Breast epithelium (tissue), 2 donors: Measurements from ENCODE around the genes UNC5CL, TREML4 and FOXP4.

GRCh38 chr6:39685022-39685718 is 40.0 kb downstream of the KIF6 start:
- PRO-cap = no peak
- RAMPAGE, long total RNA, 2 experiments = no peak in any of the 2 experiments

- PRO-cap = no peak
- RAMPAGE, long total RNA, 2 experiments = no peak in any of the 2 experiments
These were observed 26.5 kb downstream of the DAAM2 start for GRCh38 chr6:39818723-39819073.

DNA sequence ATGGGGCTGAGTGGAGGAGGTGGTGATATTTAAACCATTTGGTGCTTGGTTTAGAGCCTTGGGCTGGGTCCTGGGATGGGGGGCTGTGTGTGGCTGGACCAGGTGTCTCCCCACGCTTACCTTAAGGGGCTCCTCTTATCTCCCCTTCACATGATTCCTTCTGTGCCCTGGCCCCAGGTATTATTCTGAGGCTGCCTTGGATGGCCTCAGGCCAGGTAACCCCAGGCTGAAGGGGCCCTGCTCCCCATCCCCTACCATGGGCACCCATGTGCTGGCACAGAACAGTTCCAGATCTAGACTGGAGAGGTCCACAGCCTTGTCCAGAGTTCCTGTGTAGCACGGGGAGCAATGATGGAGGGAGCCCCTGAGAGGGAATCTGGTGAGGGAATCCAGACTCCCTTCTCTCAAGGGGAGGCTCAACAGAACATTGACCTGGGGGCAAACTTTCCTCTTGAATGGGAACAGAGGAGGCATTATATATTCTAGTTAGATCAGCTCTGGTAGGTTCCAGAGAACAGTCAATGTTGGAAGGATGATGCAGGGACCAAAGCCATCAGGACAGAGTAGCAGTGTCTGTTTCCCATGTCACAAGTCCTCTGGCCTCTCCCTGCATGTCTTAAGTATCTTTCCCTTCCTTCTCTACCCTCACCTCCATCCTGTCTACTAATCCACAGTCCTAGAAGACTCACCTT is 32.0 kb downstream of the MOCS1 start:
- PRO-cap = no peak
- RAMPAGE, long total RNA, 2 experiments = no peak in any of the 2 experiments

DNA sequence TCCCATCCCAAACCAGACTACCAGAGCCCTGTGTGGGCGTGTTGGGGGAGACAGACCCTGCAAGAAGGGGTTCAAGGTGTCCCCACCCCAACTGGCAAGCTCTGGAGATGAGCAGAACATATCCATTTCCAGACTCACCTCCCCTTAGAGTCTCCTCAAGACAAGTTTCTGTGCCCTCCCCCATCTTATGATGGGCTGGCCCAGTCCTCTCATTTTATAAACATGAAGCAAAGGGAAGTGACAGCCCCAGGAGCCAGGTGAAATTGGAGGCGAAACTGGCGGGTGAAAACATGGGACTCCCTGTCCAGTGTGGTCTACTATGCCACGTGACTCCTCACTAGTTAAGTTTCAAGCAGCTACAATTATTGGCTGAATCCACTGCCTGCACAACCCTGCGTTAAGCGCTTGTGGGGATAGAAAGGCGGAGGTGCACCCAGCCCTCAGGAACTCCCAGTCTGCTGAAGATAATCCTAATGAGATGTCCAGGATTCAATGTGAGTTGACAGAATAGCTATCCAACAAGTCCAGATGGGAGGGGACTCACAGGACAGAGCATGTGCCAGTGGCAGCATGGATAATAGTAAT is 2.0 kb downstream of the MOCS1 start:
- PRO-cap = no peak
- RAMPAGE, long total RNA, 2 experiments = no peak in any of the 2 experiments

- PRO-cap = no peak
- RAMPAGE, long total RNA, 2 experiments = no peak in any of the 2 experiments
These were observed 13.4 kb upstream of the MOCS1 start for GRCh38 chr6:39947643-39948000.

DNA sequence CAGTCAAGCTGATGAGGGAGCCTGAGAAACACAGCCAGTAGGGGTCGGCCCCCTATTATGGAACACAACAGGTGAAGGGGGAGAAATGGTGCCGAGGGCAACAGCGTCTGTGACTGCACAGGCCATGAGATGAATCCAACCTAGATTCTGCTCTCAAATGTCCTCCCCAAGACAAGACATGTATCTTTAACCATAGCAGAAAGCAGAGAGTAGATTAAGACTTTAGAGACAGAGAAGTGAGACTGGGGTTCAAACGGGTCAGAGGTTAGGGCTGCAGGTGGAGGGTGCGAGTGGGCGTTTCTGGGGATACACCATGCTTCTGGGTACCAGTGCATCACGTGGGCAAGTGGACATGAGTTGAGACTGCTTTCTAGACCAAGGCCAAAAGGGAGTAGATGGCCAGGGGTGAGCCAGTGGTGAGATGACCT is 156.3 kb upstream of the LRFN2 start:
- PRO-cap = no peak
- RAMPAGE, long total RNA, 2 experiments = no peak in any of the 2 experiments

- PRO-cap = no peak
- RAMPAGE, long total RNA, 2 experiments = no peak in any of the 2 experiments
These were observed 35.1 kb downstream of the UNC5CL start for GRCh38 chr6:41003944-41004213.

- PRO-cap = no peak
- RAMPAGE, long total RNA, 2 experiments = no peak in any of the 2 experiments
These were observed at the start of gene UNC5CL for GRCh38 chr6:41039138-41039807. Gene UNC5CL, minus strand, starts transcription at chr6:41039221.

DNA sequence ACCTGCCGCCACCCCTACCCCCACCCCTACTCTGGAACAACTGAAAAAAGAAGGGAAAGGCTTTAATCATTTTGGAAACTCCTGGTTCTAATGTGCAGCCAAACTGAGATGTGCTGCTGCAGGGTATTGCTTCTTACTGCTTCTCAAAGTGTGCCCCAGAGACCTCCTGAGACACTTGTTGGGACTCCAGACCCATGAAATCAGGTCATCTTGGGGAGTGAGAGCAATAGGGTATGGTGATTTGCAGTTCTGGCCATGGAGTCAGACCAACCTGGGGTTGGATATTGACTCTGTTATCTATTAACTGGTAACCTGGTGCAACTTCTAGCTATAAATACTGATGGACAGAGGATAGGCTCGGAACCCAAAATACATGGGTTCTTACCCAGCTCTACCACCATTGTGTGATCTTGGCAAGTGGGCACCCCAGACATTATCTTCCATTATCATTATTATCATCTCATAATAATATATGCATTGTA is 3.8 kb downstream of the TSPO2 start:
- PRO-cap = no peak
- RAMPAGE, long total RNA, 2 experiments = no peak in any of the 2 experiments

GRCh38 chr6:41080443-41081238 is 7.9 kb downstream of the NFYA start:
- PRO-cap = no peak
- RAMPAGE, long total RNA, 2 experiments = no peak in any of the 2 experiments

DNA sequence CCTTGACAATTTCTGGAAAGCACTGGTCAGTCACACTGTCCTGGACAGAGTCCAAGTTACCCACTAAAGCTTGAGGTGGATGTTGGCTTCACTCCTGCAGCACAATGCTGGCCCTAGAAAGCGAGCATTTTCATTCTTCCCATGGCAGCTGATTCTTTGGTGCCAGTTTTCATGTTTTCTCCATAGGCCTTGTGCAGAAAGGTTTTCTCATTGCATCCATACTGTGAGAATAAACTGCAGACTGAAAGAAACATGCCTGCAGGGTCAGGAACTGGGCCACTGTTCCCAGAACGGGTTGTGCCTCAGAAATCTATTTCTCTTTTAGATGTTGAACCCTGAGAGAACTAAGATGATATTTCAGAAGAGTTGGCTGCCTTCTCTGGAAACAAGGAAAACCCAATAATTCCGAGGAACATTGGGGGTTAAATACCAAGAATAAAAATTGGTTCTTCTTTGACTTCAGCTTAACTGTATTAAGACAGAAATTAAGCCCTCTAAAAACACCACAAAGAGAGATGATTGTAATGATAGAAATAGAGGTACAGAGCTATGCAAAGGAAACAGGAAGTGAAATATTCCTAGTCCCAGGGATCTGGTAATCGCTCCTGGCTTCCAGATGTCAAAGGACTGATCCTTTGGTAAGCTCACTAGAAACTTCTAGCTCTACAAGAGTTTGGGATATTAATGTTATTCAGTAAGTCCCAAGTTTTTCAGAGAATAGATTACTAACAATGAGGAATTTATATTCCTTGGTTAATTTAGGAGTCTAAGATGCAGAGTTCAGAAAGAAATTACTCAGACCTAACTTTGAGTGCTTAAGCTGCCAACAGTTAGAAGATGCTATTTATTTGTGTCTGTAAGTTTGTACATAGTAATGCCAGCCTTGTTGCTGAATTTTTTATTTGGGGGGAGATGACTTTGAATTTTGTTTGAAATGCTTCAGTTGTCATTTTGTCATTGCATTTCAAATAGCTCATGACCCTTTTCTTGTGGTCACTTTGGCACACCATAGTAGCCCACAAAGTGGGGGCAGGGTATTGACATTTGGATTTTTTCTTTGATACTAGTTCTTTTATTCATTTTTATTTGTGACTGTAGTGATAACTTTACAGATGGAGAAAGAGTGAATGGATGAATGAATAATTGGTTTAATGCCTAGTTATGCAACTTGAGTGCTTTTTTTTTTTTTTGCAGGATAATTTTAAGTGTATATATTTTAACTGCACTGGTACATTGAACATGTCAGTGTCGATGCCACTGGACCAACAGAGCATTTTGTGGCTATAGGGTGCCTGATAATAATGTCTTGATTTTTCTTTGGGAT is 26.2 kb downstream of the NFYA start:
- PRO-cap = no peak
- RAMPAGE, long total RNA, 2 experiments = no peak in any of the 2 experiments

DNA sequence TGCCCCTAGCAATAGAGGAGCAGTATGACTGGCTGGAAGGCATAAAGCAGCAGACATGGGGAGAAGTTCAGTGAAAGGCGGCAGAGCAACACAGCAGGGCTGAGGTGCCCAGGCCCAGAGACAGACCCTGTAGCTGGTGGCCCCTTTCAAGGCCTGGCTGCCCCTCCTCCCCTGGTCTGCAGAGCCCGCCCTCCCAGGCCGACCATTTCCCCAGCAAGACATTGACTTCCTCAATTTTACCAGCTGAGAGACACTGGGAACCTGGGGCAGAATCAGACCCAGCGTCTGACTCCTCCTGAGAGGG is at the start of gene TREML4:
TSS of gene TREML4 (plus strand) at position 275 of the 304 bp plus-strand sequence.
- PRO-cap = no peak
- RAMPAGE, long total RNA, 2 experiments = no peak in any of the 2 experiments

DNA sequence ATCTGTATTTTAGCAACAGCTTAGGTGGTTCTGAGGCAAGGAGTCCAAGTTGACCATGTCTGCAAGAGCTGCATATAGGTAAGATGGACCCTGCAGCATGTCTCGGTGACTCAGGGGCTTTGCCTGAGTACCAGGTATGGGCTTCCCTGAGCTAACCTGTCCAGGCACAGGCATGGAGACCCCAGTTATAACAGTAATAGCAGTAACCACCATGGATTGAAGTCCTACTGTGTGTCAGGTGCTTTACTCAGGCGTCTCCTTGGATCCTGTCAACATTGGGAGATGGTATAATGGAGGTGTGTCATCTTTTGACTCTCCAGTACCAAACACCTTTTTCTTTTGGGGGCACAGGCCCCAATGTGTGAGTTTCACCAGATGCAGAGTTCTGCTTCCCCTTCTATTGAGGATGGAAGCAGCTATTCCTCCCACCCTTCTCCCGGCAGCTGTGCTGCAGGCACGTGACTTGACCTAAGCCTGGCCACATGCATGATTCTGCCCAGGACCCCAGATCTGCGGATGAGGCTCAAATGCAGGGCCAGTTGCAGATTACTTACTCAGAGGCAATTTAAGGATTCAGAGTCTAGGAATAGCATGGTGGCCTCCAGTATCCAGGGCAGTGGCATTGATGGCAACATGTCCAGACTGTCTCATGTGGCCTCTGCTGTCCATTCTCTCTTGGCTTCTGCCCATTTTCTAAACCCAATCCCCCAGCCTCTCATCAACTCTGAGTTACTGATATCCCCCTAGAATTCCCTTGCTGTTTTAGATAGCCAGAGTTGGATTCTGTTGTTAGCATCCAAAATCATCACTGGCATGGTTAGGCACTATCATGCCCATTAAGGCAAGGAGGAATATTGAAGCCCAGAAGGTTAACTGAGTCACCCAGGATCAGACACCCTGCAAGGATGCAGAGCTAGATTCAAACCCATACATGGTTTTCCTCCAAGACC is 13.6 kb downstream of the TREM1 start:
- PRO-cap = no peak
- RAMPAGE, long total RNA, 2 experiments = no peak in any of the 2 experiments

- PRO-cap = no peak
- RAMPAGE, long total RNA, 2 experiments = no peak in any of the 2 experiments
These were observed 12.7 kb downstream of the TREM1 start for GRCh38 chr6:41273798-41274240.

DNA sequence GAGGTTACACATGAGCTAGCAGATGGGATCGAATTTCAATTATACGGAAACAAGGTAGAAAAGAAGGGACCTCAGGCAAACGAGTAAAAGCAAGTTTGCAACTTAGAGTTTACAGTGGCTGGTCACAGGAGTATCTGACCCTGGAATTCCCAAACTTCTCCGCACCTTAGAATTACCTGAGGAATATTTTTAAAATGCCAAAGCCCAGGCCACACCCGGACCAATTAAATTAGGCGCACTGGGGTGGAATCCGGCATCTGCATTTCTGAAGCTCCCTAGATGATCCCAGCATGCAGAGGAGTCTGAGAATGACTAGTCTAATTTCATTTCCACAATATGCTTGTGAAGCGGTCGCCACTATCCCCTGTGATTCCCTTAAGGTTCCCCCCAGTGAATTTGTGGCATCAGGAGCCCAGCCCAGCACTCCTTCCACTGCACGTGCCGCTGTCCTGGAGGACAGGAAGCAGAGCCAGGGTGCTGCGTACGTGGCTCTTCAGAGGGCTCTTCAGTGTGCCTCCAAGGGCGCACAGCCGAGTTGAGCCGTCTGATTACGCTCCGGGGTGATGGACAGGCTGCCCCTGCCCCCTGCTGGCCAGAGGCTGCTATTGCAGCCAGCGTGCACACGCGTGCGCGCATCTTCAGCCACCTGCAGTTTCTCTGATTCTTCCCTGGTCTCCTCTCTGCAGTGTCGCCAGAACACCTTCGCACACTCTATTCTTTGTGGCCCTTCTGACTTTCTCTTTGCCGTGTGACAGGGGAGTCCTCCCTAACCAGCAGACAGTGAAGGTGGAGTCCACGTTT is 16.8 kb upstream of the NCR2 start:
- PRO-cap = no peak
- RAMPAGE, long total RNA, 2 experiments = no peak in any of the 2 experiments

DNA sequence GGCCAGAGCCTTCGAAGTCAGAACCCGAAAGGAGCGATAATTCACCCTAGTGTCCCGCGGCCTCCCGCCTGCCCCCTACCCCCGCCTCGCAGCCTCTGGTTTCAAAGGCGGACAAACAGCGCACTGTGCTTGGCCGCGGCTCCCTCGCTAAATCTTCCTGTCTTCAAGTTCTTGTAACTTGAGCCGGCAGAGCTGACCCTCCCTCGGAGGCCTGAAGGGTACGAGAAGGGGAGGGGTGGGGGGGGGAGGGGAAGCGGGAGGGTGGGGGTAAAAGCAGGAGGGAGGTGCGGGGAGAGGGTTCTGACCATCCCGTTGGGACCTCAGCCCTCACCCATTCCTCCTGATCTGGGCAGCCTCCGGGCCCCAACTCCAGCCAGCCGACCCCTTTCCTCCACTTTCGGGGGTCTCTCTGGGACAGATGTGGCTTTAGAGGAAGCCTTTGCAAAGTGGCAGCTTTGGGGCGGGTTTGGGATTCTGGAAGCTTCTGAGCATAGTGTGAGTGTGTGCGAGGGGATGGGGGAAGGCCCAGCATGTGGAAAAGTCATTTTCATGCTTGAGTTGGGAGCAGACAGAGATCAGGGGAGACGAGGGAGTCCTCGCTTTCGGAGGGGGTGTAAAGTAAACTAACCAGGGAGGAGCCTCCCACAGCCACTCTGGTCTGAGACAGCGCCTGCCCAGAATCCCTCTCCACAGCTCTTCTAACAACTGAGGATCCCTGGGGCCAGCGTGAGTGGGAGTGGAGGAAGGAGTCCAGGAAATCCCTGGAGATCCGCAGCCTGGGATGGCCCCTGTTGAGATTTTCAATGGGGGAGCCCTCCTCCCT is 102.7 kb upstream of the FOXP4 start:
- PRO-cap = unidirectional peak, minus-strand start at position 97 of the sequence
- RAMPAGE, long total RNA, 2 experiments = no peak in any of the 2 experiments

GRCh38 chr6:41546030-41546771 is at the start of gene FOXP4:
Gene FOXP4, plus strand, starts transcription at chr6:41546381.
- PRO-cap = bidirectional peak, plus-strand start at chr6:41546605, minus-strand start at chr6:41546142
- RAMPAGE, long total RNA, 2 experiments = start-site peak on the minus strand in 1 of 2 experiments, at chr6:41546146-41546216 at its widest, 14 reads per replicate

DNA sequence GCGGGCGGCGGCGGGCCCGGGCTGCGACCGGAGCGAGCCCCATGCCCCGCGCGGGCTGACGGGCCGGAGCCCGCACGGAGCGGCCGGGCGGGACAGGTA is 440 bp downstream of the FOXP4 start:
- PRO-cap = no peak
- RAMPAGE, long total RNA, 2 experiments = no peak in any of the 2 experiments

GRCh38 chr6:41568573-41569464 is 22.6 kb downstream of the FOXP4 start:
- PRO-cap = no peak
- RAMPAGE, long total RNA, 2 experiments = no peak in any of the 2 experiments

DNA sequence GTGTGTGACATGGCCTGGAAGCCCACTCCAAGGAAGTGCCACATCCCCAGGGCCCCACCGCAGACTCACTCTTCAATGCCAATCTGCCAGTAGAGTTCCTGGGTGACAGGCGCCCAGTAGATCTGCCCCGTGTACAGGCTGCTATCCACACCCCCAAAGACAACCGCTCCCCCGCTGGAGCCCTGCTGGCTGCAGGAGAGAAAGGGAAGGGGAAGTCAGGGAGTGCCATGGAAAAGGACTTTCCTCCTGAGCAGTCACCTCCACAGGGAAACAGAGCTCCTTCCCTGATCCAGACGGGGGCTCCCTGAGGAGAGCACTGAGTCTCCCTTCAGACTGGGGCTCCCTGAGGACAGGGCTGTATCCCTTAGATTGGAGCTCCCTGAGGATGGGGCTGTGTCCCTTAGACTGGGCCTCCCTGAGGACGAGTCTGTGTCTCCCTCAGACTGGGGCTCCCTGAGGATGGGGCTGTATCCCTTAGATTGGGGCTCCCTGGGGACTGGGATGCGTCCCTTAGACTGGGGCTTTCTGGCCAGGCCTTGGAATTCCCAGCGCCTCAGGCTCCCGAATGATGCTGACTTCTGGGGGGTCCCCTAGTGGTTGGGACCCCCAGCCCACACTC is 5.1 kb upstream of the TFEB start:
- PRO-cap = no peak
- RAMPAGE, long total RNA, 2 experiments = no peak in any of the 2 experiments